ENCODE measurements around the gene ZNF248.

- RRBS, 2 experiments, result no CpG with 5 or more reads among the region's 3 CpGs
These were observed 658.7 kb upstream of the FZD8 start for GRCh38 chr10:36300918-36301161.

- RRBS, 2 experiments, result no CpG with 5 or more reads among the region's 21 CpGs
These were observed 601.2 kb upstream of the ANKRD30A start for GRCh38 chr10:36524124-36524572.

GRCh38 chr10:37820707-37821091 lies 36.7 kb downstream of the ZNF248 start:
- RRBS, 2 experiments, result no CpG with 5 or more reads among the region's 4 CpGs

GRCh38 chr10:37821923-37822447 lies 35.4 kb downstream of the ZNF248 start:
- RRBS, 2 experiments, result no CpG with 5 or more reads among the region's 7 CpGs

- RRBS, 2 experiments, result 2 to 7% methylated on average over 3 of the region's 63 CpGs
These were observed at the start of gene ZNF248 for GRCh38 chr10:37856696-37857876. TSS of gene ZNF248 (minus strand) at chr10:37857610.

DNA sequence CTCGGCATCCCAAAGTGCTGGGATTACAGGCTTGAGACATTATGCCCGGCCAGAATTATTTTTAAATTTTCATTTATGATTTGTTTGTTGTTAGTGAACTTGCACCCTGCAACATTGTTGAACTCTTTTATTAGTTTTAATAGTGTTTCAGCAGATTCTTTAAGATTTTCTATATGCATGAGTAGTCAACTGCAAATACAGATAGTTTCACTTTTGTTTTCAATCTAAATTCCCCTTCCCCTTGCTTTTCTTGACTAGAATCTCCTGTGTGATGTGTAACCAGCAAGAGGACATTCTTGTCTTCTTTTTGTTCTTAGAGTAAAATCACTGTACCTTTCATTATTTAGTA lies 27.9 kb downstream of the ZNF33A start:
- RRBS, 2 experiments, result no CpG with 5 or more reads among the region's 2 CpGs

DNA sequence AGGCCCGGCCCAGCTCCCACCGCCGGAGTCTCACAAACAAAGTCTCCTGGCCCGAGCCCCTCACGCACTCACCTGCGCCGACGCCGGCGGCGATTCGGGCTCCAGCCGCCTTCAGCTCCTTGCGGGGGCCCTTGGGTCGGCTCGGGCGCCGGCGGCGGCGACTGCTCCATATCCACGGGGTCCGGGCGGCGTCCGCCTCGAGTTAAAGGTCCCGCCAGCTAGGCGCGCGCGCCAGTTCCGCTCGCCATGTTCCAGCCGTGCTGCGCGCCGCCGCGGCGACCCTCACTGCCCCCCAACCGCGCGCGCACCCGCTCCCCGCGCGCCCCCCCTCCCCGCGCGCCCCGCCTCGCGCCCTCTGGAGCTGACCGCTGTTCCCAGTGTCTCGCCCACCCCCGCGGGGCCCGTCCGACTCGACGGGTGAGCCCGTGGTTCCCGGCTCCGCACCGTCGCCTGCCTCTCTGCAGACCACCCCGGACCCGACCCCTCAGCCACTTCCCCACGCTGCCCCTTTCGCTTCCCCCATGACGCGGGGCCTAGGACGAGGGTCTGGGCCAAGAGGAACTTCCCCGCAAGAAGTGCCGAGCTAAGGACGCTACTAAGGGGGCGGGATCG lies 396.1 kb downstream of the ZNF33B start:
- RRBS, 2 experiments, result 59 to 78% methylated on average over 11 of the region's 80 CpGs

- RRBS, 2 experiments, result no CpG with 5 or more reads among the region's 8 CpGs
These were observed 10.1 kb downstream of the BMS1 start for GRCh38 chr10:42792586-42793206.

- RRBS, 2 experiments, result no CpG with 5 or more reads among the region's 30 CpGs
These were observed 143.5 kb upstream of the RET start for GRCh38 chr10:42933338-42933719.

DNA sequence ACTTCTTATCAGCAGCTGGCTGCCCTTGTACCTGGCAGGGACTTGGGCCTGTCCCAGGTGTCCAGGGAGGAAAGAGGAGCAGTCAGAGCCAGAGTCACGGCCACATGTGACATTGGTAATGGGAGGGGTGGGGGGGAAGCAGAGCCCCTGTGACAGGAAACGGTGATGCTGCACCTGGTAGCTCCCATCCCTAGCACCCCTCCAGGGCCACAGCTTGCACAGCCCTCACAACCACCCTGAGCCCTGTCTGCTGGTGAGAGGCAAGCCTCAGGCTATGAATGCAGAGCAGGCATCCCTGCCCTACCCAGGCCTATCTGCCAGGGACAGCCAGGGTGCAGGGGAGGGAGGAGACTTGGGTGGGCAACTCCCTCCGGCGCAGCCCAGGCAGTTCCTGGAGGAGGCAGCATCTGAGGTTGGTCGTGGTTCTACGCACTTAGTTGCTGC lies 24.3 kb downstream of the RET start:
- RRBS, 2 experiments, result no CpG with 5 or more reads among the region's 6 CpGs

GRCh38 chr10:43155009-43155708 lies 16.9 kb downstream of the CSGALNACT2 start:
- RRBS, 2 experiments, result no CpG with 5 or more reads among the region's 7 CpGs

GRCh38 chr10:43229602-43230111 lies 37.2 kb downstream of the RASGEF1A start:
- RRBS, 2 experiments, result 8 to 12% methylated on average over 43 of the region's 67 CpGs

- RRBS, 2 experiments, result no CpG with 5 or more reads among the region's 4 CpGs
These were observed 3.3 kb downstream of the FXYD4 start for GRCh38 chr10:43374765-43375043.

DNA sequence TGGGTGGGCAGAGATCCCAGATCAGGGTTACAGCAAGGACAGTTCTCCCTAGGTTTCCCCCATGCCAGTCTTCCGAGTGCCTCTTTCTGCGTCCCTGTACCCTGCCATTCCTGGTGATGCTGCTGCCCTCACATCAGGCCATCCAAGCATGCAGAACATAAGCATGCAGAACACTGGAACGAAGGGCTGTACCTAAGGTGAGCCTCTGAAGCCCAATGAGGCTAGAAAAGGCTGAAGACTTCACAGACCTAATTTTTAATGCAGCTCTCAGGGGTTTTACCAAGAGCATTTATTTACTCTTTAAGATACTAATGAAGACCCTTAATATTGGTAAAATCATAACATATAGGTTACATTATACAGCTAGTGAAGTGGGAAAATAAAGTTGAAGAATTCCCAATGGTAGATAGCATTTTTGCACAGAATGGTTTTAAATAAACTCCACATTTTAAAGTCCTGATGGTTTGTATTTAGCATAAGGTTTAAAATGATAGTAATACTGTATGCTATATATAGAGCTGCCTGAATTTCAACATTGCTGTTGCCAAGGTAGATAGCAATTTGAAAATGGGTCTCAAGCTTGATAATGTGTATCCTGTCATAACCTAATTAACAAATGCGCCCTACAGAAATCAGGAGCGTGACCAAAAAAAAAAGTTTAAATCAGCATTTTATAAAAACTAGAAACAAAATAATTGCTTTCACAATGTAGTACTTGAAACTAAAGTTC lies 13.7 kb downstream of the FXYD4 start:
- RRBS, 2 experiments, result no CpG with 5 or more reads among the region's 5 CpGs

- RRBS, 2 experiments, result 0% methylated on average over 6 of the region's 15 CpGs
These were observed 341 bp downstream of the ZNF487 start for GRCh38 chr10:43437296-43437608.

DNA sequence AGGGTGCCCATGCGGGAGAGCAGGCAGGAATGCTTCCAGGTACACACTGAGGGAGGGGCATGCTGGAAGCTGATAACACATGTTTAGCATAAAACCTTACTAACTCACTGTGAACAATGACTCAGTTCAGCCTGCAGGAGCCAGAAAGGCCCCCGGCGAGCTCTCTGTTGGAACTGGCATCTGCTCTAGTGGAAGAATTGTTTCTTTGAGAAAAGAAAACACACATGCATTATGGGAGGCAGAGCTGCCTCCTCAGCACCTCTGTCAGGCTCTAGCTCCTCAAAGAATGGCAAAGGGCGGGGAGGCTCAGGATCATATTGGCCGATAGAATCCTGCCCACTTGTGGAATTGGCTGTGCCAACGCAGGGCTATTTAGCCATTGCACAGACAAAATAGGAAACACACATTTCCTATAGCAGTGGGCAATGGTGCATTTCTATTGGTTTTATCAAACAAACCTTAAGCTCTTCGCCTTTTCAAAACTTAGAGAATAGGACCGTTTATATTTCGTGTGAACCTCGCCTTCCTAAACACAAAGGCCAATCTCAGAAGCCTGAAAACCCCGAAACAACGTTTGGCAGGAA lies 338.2 kb downstream of the CXCL12 start:
- RRBS, 2 experiments, result no CpG with 5 or more reads among the region's 12 CpGs

GRCh38 chr10:44234172-44234371 lies 150.8 kb downstream of the CXCL12 start:
- RRBS, 2 experiments, result no CpG with 5 or more reads among the region's 4 CpGs

GRCh38 chr10:44292176-44293010 lies 92.5 kb downstream of the CXCL12 start:
- RRBS, 2 experiments, result no CpG with 5 or more reads among the region's 36 CpGs

DNA sequence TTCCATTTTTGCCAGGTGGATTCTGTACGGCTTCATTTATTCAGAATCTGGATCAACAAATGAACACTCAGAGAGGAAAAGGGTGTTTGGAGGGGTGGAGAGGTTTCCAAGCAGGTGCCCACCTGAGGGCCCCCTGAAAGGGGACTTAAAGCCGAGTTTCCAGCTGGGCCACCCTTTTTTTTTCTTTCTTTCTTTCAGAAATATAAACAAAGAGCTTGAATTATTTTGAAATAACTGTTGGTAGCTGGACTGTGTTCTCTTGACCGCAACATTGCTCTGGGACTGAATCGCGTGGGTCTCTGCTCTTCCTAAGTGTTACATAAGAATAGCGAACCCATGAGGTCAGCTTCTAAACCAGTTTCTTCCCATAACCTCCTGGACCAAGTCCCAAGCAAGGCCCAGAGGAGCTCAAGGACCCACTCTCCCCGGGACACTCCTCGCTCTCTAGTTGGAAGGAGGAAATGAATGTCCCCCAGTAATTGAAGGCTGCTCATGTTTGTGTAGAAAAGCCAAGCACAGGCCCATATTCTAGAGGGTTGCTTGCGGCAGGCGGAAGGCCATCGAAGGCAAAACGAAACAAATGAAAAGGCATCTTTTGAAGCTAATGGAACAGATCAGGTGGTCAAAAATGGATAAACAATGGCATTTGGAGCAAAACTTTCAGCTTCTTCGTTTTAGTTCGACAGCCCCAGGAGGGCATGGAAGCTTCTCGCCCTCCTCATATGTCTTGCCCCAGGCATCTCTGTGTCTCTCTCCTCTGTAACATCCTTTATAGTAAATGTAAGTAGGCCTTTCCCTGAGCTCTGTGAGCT lies 91.0 kb downstream of the CXCL12 start:
- RRBS, 2 experiments, result no CpG with 5 or more reads among the region's 15 CpGs

DNA sequence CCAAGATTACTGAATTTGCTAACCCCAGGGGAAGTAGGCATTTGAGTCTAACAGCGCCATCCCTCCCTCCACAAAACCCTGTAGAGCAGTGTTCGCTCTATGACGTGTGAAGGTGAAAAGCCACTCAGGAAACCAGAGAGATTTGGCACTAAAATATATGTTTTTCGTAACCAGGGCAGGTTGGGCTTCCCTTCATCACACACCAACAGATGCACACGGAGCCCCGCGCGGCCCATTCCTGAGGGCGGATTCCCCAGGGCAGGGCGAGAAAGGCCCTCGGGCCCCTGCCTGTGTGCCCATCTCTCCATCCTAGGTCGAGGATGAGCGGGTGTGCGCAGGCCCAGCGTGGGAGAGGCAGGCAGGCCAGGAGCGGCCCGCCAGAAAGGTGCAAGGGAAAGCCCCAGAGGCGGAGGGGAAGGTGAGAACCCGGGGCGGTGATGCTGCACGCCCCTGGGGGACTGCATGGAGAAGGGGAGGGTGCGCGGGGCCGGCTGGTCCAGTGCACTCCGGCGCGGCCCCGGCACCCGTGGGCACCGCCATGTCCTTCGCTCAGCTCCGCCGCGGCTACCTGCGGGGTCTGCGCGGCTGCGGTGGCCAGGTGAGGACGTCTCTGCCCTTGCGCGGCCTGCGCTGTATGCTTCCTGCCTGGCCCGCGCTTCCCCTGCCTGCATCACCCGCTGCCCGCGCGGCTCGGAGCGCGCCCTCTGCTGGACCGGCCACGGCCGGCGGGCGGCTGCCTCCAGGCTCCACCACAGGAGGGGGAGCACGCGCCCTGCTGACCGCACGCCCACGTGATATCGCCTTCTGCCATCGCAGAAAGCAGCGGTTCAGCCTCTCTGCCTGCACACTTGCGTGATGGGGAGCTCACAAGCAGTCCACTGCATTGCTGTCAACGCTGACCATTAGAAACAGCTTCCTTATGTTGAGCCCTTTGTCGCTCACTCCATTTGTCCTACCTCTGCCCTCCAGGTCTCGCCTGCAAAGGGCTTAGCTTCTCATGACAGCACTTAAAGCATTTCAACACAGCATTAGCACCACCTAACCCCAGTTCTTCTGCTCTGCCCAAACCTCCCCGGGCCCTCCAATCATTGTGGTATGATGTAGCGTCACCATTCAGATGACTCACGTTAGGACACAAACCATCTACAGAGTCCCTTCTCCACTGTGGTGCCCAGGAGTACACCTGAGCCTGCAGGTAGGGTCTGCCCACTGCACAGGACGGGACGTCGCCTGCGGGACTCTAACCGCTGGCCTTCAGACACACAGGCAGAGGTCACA lies 74.0 kb downstream of the CXCL12 start:
- RRBS, 2 experiments, result 65 to 71% methylated on average over 6 of the region's 76 CpGs